ENCODE data around the gene RTKN2.

DNA sequence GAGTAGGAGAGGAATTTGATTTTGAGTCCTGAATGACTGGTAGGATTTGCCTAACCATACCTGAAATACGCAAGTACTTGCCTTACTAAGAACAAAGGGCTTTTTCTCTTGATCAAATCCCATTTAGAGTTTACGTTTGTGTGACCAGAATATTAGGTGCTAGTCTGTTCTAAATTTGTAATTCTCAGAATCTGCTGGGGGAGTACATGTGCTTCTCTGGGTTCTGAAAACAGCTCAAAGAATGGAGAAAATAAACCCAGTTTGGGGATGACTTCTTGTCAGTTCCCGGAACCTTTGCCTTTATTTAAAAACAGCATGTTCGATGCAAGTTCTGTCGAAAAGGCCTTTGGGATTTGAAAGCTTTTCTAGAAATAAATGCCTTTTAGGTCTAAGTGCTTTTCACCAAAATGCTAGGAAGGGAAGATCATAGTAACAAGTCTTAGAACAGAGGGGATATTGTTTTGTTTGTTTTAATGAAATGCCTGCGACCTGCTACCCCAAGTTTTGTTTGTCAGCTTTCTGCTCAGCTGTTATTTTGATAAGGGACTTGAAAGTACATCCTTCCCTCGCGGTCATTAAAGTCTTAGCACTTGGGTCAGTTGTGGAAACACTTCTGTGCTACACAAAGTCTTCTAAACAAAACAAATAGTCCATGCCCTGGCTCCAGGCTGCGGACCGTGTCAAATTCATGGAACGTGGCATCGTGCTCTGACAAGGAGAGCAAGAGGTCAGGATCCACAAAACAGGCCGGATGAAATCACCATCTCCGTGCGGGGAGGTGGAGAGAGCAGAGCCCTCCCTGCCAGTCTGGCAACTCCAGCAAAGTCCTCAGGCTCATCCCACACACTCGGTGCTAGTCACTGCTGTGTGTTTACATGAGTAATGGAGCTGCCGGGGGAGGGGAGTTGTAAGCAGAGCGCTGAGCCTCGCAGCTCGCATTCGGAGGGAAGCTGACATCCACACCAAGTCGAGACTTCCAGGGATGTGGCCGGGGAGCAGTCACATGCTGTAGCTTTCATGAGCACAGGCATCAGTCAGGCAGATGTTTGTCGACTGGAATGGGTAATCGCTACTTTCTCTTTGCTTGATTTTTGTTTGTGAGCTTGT lies 147.3 kb downstream of the ARID5B start:
- PRO-cap, result bidirectional peak, plus-strand start at position 936 of the sequence, minus-strand start at position 830 of the sequence
- RAMPAGE, long total RNA, 4 experiments, result start-site peak on the plus strand in 4 of 4 experiments, centred at positions 887 to 939 of the sequence, 571 to 4,561 reads per replicate

- PRO-cap, result no peak
- RAMPAGE, long total RNA, 4 experiments, result start-site peak on the minus strand in 1 of 4 experiments, at chr10:62240145-62240150 at its widest, 6 reads per replicate
These were observed 28.7 kb downstream of the RTKN2 start for GRCh38 chr10:62239870-62240338.

GRCh38 chr10:62268543-62269318 lies at the start of gene RTKN2:
Gene RTKN2 (minus strand): TSS chr10:62268844.
- PRO-cap, result no peak
- RAMPAGE, long total RNA, 4 experiments, result no peak in any of the 4 experiments

GRCh38 chr10:62608045-62608536 lies 196.4 kb upstream of the ADO start:
- PRO-cap, result no peak
- RAMPAGE, long total RNA, 4 experiments, result no peak in any of the 4 experiments

DNA sequence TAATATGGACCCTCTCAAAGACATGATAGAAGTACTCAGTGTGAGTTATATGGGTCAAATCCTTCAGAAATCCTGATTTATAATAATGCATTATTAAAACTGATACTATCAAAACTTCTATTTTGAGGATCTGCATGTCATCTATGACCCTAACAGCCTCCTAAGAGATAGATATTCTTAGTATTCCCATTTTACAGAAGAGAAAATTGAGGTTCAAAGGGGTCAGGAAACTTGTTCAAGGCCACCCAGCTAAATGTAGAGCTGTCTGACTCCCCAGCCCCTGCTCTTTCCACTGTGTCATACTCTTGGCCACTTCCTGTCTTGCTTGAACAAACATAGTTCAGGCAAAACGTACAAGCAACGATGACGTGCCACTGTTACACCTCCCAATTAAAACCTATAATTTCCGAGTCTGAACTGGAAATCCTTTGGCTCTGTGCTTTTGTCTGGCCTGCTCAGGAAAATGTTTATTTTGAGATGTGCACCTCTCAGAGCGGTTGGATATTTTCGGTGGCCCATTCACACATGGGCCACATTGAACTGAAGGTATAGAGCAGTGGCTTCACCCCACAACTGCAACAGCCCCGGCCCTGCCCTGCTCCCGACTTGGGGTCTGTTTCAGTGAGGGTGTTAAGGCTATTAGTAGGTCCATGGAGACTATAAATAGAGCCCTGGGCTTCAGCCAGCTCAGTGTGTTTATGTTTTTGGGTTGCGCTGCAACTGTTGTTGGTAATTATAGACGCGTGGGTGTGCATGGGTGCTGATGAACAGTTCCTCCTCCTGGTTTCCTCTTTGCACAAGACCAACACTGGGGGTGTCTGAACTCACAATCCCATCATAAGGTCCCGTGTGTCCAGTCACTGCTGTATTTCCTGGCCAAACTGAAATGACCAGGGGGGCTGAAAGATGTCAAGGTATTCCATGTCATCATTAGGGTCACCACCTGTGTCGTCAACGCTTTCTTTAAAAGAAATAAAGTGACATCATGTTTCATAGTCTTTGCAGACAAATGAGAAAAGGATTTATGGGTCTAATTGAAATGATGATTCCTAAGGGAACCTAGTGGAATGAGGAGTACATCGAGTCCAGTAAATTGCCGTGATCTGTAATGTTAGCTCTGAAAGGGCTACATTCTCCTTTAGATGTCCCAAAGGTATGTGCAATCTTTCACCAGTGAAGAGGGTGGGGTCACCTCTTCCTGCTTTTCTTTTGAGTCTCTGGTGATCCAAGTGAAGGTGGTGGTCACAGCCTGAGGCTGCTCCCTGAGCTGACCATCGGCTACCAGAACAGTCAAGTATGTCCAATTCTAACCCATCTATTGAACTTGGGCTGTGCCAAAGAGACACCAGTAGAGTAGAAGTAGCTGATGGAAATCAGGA lies 172.1 kb upstream of the ADO start:
- PRO-cap, result no peak
- RAMPAGE, long total RNA, 4 experiments, result no peak in any of the 4 experiments

DNA sequence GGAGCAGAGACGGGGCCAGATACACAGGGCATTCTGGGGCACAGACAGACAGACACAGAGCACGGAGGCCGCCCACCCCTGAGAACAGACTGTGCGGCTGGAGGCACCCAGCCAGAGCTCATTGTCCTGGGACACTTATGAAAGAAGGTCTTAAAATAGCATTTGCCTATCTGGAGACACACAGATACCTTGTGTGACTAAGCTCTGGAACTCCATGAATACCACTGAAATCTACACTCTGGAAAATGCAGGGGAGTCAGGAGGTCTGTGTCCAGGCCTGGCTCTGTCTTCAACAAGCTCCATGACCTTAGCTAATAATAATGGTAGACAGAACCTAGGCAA lies 41.3 kb upstream of the ADO start:
- PRO-cap, result no peak
- RAMPAGE, long total RNA, 4 experiments, result no peak in any of the 4 experiments

GRCh38 chr10:62810955-62811898 lies 4.9 kb downstream of the EGR2 start:
- PRO-cap, result no peak
- RAMPAGE, long total RNA, 4 experiments, result no peak in any of the 4 experiments

- PRO-cap, result no peak
- RAMPAGE, long total RNA, 4 experiments, result no peak in any of the 4 experiments
These were observed 1.8 kb upstream of the EGR2 start for GRCh38 chr10:62817816-62818437.

- PRO-cap, result no peak
- RAMPAGE, long total RNA, 4 experiments, result no peak in any of the 4 experiments
These were observed 29.1 kb upstream of the NRBF2 start for GRCh38 chr10:63103921-63104494.

DNA sequence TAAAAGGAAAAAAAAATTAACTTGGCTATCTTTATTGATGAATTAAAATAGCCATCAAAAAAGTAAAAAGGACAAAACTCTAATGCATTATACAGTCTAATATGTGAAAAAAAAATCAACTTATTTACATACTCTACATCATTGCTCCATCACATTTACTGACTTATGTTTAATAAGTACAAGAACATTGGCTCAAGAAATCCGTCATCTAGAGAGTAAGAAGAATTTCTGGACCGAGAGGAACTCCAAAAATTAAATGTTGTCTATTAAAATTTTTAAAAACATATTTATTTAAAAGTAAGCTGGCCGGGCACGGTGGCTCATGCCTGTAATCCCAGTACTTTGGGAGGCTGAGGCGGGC lies 68.2 kb downstream of the NRBF2 start:
- PRO-cap, result no peak
- RAMPAGE, long total RNA, 4 experiments, result no peak in any of the 4 experiments

- PRO-cap, result no peak
- RAMPAGE, long total RNA, 4 experiments, result no peak in any of the 4 experiments
These were observed 80.5 kb downstream of the NRBF2 start for GRCh38 chr10:63213517-63214174.

DNA sequence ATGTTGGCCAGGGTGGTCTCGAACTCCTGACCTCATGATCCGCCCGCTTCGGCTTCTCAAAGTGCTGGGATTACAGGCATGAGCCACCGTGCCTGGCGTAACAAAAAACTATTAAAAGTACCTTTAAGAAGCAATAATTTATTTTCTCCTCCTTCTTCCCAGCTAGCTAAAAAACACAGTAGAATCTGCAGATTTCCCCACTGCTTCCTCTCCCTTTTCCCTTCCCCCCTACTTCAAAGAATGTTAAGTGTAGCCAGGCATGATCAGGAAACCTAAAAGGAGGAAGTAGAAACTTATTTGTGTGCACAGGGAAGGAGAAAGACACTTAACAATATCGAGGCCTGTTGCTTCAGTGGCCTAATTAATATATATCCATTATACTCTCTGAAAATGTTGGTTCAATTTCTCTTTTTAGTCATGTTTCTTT lies 127.7 kb downstream of the NRBF2 start:
- PRO-cap, result no peak
- RAMPAGE, long total RNA, 4 experiments, result no peak in any of the 4 experiments

DNA sequence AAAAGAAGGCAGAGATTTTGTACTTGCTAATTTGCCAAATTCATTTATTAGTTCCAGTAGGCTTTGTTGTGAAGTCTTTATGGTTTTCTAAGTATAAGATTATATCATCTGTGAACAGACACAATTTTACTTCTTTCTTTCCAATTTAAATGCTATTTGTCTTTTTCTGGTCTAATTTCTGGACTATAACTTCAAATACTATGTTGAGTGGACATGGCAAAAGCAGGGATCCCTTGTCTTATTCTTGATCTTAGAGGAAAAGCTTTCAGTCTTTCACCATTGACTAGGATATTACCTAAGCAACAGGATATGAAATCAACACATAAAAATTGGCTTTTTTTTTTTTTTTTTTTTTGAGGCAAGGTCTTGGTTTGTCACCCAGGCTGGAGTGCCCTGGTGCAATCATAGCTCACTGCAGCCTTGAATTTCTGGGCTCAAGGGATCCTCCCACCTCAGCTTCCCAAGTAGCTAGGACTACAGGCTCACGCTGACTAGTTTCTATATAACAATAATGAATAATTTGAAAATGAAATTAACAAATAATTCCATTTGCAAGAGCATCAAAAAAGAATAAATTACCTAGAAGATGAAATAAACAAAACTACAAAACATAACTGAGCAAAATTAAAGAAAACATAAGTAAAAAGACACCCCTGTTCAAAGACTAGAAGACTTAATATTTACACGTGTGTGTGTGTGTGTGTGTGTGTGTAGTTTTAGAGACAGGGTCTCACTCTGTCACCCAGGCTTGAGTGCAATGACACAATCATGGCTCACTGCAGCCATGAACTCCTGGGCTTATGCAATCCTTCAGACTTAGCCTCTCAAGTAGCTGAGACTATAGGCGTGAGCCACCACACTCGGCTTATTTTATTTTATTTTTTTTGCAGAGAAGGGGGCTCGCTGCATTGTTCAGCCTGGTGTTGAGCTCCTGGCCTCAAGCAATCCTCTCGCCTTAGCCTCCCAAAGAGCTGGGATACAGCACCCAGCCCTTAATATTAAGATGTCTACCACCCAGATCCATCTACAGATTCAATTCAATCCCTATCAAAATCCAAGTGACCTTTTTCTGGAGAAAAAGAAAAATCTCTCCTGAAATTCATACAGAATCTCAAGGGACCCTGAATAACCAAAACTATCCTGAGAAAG lies 90.6 kb downstream of the JMJD1C start:
- PRO-cap, result no peak
- RAMPAGE, long total RNA, 4 experiments, result no peak in any of the 4 experiments

GRCh38 chr10:63465019-63465806 lies 564 bp downstream of the JMJD1C start:
- PRO-cap, result no peak
- RAMPAGE, long total RNA, 4 experiments, result start-site peak on the plus strand in 1 of 4 experiments, at chr10:63465190-63465254 at its widest, 17 reads per replicate

- PRO-cap, result no peak
- RAMPAGE, long total RNA, 4 experiments, result no peak in any of the 4 experiments
These were observed 108.1 kb downstream of the REEP3 start for GRCh38 chr10:63629103-63629922.

GRCh38 chr10:63644904-63645161 lies 123.6 kb downstream of the REEP3 start:
- PRO-cap, result no peak
- RAMPAGE, long total RNA, 4 experiments, result no peak in any of the 4 experiments

DNA sequence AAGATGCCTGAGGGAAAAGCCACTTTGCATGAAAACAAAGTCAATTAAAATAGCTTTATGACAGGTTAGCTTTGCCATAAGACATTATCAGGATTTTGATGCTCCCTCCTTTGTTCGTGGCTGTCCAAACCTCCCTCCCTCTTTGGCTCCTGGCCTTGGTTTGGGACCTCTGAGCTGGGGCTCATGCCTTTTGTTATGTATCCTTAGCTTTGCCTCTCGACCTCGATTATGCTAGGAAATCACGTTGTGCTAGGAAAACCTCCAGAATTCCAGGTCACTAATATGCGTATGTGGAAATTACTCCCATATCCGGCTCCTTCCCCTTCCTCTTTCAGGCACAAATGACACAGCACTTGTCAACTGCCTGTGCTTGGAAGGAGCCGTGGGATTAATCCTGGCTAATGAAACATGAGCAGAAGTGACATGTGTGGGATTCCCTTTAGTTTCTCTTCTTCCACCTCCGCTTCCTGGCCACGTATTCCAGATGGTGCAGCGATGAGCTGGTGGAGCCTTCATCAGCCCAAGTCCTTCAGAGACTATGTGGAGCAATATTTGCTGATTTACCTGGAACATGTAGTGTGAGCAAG lies 149.1 kb downstream of the REEP3 start:
- PRO-cap, result no peak
- RAMPAGE, long total RNA, 4 experiments, result start-site peak on the plus strand in 1 of 4 experiments, centred at position 367 of the sequence, 5 reads per replicate

GRCh38 chr10:63682154-63682771 lies 161.1 kb downstream of the REEP3 start:
- PRO-cap, result no peak
- RAMPAGE, long total RNA, 4 experiments, result no peak in any of the 4 experiments

DNA sequence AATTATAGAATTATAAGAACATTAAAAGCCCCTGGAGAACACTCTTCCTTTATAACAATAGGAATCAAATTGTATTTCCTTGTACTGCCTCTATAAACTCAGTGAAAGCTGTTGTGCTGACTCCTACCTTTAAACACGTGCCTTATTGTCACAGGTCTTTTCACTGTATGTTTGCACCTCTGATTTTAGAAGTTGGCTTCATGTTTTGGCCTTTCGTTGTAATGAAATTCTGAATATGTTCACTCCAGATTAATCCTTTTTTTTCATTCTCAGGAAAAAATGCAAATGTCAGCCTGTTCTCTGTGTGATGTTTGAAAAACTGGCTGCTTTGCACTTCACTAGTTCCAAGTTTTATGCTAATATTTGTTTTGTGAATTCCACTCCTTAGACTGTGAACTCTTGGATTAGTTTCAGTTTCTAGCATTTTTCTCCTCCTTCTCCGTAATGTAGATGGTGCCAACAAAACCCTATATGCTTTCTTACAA lies 1512.1 kb downstream of the REEP3 start:
- PRO-cap, result no peak
- RAMPAGE, long total RNA, 4 experiments, result no peak in any of the 4 experiments

DNA sequence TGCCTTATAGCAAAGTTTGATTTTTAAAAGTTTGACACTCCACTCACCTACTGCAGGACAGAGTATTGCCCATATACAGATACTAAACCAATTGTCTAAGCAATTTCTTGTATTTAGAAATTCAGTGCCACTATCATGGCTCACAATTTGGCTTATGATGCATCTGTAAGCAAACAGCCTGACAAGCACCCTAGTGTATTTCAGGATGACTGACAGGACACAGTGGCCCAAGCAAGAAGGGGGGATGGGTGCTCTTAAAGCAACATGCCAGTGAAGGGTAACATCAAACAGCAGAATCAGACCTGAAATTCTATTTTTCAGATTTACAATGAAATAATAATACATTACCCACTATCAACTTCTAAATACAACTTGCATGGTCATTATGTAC lies 30.5 kb downstream of the CTNNA3 start:
- PRO-cap, result no peak
- RAMPAGE, long total RNA, 4 experiments, result no peak in any of the 4 experiments